Frontal cortex (tissue), 2 donors: ENCODE data around the gene ITIH2.

DNA sequence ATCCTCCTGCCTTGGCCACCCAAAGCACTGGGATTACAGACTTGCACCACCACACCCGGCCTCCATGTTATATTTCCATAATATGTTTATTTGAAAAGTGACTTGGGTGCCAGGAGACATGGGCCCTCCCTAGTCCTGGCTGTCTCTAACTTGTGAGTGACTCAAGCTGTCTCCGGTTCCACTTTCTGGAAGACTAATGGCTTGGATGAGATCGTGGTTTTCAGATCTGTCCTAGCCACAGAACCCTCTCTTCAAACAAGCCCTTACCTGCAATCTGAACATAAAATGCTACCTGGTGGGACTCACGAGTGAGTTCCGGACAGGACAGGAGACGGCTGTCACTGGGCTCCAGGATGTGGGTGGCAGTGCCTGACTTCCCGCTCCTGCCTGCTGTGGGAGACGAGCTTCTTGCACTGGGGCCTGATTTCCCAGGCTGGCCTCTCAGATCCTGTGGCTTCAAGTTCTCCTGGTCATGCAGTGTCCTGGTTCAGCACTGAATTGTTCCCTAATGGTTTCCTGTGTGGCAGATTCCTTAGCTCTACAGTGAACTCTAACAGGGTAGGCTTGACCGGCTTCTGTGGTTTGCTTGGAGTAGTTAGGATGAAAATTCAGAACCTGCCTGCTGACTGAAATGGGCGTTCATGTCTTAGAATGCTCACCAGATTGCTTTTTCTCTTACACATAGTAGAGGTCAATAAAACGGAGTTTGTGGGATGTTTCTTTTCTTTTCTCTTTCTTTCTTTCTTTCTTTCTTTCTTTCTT, 25.9 kb upstream of the PFKFB3 start:
- RAMPAGE, long total RNA, result no peak

DNA sequence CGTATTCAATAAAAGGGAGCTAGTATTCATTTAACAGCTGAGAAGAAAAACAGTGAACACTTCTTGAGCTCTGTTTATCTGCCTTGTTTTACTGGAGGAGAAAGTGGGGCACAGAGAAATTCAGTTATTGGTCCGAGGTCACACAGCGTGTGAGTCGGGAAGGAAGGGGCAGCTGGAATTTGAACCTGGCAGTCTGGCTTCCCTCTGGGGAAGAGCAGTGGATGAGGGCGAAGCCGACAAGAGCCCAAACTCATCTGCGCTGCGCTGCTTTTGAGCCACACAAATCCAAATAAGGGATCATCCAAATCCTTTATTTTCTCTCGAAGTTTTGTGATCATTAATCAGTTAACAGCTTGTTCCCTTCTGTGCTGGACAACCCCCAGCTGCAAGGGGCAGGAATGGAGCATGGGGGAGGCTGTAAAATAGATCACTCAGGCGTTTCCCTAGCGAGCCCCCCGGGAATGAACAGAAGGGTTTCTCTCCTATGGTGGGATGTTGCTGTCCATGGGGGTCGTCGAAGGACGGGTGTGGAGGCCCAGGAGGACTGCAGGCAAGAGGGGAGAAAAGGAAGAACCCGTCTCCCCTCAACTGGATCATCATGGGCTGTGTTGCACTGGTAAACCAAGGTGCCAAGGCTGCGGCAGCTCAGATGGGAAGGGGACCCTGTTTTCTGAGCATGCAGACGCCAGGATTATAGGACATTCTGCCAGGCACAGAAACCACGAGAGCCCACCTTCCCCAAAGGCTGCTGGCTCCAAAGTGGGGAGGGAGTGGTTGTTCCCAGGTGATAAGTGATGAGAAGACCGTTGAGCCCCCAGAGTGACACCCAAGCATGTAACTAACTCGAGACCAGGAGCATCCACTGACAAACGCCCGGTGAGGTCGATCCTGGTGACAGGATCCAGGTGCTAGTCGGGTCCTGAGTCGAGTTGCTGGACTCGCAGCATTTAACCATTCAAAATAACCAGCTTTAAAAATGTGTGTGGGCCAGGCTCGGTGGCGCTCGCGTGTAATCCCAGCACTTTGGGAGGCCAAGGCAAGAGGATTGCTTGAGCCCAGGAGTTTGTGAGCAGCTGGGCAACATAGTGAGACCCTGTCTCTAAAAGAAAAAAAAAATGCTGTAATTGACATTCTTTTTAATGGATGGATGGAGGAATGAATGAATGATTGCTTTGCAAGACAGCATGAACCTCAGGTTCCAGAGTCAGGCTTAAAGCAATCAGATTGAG, 23.2 kb upstream of the PFKFB3 start:
- RAMPAGE, long total RNA, result no peak

DNA sequence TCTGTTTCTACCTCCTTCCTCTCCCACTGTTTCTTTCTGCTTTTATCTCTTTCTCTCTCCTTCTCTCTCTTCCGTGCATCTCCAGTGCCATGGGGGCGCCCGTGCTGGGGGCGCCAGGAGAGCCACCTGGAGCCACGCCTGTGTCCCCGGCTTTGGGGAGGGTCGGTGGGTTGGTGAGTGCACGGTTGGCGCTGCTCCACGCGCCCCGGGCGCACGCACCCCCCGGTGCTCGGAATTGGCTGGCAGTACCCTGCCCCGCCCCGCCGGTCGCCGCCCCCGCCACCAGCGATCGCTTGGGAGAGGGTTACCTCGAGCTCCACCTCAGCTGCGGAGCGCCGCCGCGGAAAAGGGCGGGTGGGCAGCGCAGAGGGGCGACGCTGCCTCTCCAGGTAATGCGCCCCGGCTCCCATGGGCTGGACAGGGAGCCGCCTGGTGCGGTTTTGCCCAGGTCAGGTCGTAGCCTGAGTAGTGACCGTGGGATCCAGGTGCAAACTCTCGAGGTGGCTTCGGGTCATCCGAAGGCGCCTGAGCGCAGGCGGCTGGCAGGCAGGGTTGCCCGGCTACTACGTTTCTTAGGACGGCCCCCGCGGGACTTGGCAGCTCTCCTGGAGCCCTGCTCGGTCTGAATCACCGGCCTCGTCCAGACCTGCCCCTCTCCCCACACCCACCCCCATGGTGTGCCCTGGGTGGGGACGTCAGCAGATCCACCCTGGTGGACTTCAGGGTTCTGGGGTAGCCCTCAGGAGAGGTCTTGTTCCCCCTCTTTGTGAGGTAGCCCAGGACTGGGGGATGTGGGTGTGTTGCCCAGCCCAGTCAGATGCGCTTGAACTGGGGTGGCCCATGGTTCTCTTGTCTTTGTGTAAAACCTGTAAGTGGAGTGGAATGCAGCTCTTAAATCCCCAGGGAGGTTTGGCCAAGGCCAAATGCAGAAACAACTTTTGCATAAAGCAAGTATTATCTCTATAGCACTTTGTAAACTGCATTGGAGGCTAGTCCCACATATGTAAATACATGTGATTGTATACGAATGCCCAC, 1.4 kb downstream of the PFKFB3 start:
- RAMPAGE, long total RNA, result no peak

- RAMPAGE, long total RNA, result no peak
Measured at GRCh38 chr10:6236597-6237147, 33.9 kb downstream of the PFKFB3 start.

DNA sequence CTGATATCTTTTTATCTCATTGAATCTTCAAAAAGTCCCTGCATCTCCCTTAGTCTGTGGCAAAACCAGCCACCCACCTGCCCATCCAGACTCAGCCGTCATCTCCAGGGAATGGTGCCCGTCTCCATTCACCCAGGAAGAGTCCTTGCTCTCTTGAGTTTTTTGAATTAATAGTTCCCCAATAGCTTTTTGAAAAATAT, 48.4 kb downstream of the PFKFB3 start:
- RAMPAGE, long total RNA, result no peak

DNA sequence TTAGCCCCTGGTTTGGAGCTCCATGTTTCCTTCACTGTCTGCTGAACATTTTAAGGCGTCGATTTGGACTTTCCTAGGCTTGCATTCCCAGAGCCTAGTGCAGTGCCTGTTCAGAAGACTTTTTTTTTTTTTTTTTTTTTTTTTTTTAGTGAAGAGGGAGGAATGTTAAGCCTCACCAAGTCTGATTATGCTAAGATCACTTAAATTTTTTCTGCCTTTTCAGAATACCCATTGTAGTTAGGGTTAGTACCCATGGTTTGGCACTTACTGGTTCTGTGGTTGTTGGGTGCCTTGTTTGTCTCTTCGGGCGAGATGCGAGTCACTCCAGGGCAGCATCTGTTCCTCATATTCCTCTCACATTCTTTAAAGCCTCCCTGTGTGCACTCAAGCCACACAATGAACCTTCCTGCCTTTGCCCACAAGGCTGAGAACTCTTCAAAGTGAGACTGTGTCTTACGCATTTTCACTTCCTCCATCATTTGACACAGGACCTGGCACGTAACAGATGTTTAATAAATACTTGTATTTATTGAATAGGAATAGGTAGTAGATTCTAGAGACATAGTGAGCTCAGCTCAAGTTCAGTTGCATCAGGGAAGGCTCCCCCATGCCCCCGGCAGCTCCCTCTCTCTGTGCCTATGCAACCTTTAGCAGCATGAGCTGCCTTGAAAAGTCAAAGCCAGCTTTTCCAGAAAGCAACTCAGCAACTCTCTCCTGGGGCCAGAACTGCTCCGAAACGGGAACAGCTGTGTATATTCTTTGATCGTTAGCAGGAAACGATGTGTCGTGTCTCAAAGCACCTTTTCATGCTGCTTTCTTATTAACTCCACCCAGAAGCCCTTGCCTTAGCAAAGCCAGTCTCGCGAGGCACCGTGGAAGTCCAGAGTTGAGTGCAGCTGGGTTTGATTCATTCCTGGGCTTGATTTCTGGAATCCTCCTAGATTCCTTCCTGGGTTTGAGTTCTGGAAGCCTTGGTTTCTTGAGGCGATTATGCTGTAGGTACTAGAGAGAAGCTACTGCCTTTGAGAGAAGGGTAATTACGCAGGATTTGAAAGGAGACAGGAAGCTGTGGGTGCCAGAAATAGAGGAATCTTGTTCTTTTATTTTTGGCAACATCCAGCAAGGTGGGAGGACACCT, 97.5 kb downstream of the PFKFB3 start:
- RAMPAGE, long total RNA, result no peak

DNA sequence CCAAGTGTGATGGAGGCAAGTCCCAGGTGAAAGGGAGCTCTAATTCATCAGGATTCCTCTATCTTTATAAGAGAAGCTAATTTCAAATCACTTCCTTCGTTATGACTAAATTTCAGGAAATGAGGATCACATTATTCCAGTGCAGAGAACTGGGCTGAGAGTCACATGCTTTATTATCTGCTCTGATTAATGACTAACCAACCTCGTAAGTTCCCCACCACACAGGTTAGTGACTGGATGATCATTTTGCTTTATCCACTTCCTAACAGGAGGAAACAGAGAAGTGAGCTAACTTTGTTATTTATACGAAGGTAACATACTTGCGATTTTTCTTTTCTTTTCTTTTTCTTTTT, 99.0 kb downstream of the PFKFB3 start:
- RAMPAGE, long total RNA, result no peak

DNA sequence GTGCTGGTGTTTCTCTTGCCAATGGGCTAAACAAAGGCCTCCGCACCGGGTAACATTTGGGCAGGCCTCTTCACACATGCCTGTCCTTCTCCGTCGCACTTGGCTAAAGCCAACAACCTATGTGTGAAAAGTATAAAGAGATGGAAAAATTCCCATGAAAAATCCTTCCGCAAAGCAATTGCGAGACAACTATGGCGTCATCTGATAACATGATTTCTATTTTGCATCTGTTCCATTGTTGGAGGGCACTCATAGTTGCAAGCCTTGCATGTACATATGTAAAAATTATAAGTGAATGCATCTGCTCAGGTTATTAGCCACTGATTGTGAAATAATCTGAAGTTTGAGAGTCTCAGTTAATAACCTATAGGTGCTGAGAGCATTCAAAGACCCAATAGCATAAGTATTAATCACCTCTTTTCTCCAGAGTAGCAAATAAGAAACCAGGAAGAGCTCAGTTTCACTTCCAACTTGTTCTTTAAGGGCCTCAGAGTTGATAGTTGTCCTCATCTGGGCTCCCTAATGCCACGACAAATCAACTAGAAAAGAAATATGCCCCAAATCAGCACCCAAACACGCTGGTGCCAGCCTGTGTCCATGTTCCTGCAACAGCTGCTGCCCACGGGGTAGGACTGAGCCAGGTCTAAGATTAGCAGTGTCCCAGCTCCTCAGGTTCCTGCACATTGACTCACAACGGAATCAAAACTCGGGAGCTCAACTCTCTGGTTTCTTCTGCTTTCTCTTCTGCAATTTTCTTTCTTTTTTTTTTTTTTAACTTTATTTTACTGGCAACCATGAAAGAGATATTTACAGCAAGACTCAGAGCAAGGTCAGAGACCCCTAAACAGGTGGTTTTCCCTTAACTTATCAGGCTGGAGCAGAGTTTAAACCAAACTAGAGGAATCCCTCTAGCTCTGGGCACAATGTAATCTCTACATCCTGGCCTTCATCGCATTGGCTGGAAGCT, 125.8 kb downstream of the PFKFB3 start:
- RAMPAGE, long total RNA, result no peak

GRCh38 chr10:6562952-6563435, 17.1 kb downstream of the PRKCQ start:
- RAMPAGE, long total RNA, result no peak

DNA sequence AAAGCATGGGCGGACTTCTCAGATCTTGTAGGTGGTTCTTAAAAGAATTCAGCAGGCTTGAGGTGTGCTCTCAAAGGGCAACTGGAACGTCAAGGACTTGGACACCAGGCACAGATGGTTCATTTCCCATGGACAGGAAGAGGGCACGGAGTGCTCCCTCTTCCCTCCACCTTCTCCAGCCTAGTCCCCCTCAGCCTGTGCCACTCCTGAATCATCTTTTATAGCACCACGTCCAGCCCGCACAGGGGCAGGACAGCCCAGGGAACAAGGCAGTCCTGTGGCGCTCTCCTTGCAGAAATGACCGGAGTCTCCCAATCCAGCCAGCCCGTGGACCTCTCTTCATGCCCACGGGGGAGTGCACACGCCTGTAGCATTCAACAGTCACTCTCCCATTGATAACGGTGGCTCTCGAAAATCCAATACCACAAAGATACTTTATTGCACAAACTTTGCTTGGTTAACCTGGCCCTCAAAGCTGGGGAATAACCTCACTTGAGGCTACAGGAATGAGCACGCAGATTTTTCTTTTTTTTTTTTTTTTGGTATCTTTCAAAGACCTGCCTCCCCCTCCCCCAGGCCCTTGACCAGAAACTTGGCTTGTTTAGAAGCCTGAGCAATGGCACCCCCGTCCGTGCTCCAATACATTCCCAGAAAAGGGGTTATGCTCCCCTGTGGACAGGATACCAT, 808 bp downstream of the PRKCQ start:
- RAMPAGE, long total RNA, result no peak

DNA sequence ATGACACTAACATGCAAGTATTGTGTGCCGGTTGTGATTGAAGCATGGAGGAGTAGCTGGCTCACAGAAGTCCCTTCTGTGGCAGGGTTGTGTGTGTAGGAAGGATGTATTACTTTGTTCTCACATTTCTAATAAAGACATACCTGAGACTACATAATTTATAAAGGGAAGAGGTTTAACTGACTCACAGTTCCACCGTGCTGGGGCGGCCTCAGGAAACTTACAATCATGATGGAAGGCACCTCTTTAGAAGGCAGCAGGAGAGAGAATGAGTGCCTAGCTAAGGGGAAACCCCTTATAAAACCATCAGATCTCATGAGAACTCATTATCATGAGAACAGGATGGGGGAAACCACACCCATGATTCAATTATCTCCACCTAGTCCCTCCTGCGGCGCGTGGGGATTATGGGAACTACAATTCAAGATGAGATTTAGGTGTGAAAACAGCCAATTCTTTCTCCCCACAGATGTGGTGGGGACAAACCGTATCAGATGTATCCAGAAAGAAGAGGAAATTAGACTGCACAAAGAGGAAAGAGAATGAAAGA, 375.8 kb downstream of the SFMBT2 start:
- RAMPAGE, long total RNA, result no peak

DNA sequence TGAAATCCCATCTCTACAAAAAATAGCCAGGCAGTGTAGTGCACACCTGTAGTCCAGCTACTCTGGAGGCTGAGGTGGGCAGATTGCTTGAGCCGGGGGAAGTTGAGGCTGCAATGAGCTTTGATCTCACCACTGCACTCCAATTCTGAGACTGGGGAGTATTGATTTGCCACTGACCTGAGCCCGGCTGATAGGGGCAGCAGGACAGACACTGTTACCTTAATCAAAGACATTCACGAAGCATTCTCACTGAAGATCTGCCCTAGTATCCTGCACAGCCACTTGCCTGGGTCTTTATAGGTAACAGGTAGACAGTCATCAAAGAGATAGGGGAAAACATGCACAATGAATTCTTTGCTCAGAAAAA, 558 bp upstream of the ITIH2 start:
- RAMPAGE, long total RNA, result no peak

DNA sequence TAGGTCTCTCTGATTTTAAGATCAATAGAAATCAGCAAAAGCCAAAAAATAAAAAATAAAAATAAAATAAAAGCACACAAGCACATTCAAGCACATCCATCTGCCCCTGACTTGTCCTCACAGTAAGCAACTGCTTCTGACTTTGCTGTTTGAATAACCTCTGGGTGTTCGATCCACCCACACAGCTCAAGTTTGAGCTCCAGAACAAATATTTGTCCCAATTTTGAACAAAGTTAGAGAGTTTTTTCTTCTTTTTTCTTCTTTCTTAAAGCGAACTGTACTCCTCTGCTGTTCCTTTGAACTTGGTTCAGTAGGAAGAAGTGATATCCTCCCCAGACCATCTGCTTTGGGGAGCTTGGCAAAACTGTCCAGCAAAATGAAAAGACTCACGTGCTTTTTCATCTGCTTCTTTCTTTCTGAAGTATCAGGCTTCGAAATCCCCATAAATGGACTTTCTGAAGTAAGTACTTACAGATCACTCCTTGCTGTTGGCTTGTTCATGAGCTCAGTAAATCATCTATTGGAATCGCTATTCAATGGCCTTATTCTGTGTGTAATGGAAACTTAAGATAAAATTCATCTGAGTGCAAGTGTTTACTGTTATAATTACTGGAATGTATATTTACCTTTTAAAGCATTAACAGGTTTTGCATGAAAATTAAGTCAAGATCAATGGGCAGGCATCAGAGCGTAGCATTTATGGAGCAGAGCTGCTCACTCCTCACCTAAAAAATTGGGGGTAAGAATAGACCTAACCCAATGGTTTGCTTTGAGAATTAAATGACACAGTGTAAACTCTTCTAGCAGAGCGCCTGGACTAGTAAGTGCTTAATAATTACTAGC, at the start of gene ITIH2:
TSS of gene ITIH2 (plus strand) at position 258 of the 843 bp plus-strand sequence.
- RAMPAGE, long total RNA, result start-site peak on the plus strand centred at position 332 of the sequence, 79 bp wide, 84 and 23 reads in 2 replicates

DNA sequence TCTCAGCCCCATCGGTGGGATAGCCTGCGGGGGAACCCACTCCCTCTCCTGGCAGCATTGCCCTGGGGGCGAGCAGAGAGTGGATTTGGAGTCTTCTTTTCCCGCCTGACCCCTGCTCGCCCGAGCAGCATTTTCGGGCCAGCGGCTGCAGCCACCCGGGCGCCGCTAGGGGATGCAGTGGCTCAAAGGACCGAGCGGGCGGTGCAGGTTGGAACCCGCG, 1.3 kb upstream of the GATA3 start:
- RAMPAGE, long total RNA, result no peak

- RAMPAGE, long total RNA, result no peak
Measured at GRCh38 chr10:8275811-8276429, 221.4 kb downstream of the GATA3 start.

- RAMPAGE, long total RNA, result no peak
Measured at GRCh38 chr10:8404535-8405195, 350.2 kb downstream of the GATA3 start.

- RAMPAGE, long total RNA, result no peak
Measured at GRCh38 chr10:8407162-8407619, 352.7 kb downstream of the GATA3 start.

DNA sequence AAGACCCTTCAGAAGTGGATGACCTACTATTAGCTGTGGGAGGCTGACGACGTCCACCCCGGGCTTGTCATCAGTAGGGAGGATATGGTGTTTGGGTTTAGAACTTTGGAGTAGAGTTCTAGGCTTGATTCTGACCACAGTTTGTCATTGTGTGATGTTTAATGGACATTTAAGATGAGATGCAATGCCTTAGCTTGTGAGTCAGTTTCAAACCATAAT, 362.0 kb downstream of the GATA3 start:
- RAMPAGE, long total RNA, result no peak

GRCh38 chr10:8951707-8952046, 897.2 kb downstream of the GATA3 start:
- RAMPAGE, long total RNA, result no peak

- RAMPAGE, long total RNA, result no peak
Measured at GRCh38 chr10:10208956-10209673, 808.6 kb upstream of the CELF2 start.